Parotid gland (tissue), 1 donor: Measurements from ENCODE around the genes CXCL14 and SMIM32.

GRCh38 chr5:135233015-135233489 is 166.0 kb downstream of the MACROH2A1 start:
- PRO-cap, result no peak

DNA sequence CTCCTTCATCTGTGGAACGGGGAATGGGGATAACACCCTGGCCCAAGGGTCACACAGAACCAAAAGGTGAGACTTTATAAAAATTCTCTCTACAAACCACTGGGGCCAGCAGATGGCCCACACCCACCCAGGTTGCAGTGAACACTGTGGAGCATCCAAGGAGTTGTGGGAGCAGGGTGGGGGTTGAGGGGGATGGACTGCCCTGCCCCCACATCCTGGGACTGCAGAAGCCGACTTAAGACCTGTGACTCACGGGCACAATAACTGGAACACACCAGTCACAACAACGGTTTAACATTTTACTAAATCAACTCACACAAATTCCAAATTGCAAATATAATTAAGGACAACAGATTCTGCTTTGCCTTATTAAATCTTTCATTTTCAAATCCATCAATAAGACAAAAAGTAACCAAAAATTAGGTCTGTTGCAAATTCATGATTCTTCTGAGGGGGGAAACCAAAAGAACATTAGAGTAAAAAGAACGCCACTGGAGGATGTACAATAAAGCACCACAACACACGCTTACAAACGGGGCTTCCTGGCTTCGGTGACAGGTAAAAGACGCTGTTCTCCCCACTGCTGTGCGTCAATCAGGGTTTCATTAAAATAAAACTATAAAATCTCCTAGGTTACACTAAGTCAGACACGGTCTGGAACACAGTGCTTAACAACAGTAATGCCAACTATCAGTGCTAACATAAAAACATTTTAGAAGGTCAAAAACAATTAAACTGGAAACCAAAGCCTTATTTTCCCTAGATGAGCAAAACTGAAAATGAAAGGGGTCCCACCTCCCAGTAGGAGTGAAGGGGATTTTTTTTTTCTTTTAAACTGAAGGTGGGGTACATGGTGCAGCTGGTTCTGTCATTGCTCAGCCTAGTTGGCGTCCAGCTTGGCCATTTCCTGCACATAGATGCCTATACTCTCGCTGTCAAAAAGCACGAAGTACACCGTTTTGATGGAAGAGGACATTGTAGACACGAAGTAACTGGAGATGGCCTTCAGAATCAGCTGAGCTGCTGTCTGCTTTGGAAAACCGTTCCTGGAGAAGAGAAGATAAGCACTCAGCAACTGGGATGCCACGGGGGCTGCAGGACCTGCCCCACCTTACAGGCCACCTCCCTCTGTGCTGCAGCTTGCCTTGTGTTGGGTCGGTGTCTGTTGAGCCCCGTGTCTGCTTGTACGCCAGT is 64.5 kb downstream of the MACROH2A1 start:
- PRO-cap, result no peak

DNA sequence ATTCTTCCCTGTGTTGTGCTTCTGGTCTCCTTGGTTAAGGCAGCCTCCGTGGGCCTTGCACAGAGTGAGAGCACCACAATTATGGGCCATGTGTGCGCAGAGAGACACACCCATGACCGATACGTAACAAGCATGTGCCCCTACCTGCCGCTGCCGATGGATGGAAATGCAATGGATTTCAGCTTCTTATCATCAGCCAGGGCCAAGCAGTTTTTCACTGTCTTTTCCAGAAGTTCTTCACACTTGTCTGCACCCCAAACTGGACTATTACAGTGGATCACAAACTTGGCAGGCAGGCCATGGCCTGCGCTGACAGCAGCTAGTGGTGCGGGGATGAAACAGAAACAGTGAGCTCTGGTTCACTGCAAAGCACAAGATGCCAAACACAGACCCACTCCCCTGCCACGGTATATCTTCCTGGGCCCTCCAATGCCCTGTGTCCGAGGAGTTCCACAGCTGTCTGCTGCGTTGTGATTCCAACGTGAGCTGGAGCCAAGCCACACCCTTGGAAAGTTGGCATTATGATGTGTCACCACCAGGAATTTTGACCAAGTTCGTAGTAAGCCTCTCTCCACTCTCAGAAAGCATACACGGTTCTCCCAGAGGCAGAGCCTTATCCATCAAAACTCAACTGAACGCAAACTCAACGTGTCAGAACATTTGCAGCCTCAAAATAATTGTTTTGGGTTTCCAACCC is 55.8 kb downstream of the MACROH2A1 start:
- PRO-cap, result no peak

DNA sequence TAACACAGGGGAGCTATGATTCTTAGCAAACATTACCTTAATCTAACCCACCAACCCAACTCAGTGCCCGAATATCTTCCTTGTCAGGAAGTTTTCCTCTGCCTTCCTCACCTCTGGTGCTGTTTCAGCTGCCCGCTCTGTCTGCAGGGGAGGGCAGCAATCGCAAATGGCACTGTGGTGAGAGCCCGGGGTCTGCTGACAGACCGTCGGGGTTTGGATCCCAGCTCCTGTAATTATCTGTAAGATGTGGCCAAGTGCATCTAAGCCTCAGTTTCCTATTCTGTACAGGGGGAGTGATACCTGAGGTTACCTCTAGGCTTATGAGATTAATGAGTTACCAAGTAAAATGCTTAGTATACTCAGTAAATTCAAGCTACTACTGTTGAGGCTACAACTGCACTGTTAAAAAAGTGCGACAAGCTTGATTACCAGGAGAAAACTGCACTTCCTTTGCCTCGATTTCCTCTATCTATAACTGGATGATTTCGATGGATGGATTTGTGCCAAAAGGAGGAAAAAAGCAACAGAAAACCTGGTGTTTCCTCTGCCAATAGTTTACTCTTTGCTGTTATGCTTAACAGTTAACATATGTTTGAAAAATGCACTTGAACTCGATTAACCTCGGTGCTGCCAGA is 22.5 kb downstream of the MACROH2A1 start:
- PRO-cap, result no peak

- PRO-cap, result no peak
Measured at GRCh38 chr5:135491302-135492396, 39.5 kb upstream of the TIFAB start.

DNA sequence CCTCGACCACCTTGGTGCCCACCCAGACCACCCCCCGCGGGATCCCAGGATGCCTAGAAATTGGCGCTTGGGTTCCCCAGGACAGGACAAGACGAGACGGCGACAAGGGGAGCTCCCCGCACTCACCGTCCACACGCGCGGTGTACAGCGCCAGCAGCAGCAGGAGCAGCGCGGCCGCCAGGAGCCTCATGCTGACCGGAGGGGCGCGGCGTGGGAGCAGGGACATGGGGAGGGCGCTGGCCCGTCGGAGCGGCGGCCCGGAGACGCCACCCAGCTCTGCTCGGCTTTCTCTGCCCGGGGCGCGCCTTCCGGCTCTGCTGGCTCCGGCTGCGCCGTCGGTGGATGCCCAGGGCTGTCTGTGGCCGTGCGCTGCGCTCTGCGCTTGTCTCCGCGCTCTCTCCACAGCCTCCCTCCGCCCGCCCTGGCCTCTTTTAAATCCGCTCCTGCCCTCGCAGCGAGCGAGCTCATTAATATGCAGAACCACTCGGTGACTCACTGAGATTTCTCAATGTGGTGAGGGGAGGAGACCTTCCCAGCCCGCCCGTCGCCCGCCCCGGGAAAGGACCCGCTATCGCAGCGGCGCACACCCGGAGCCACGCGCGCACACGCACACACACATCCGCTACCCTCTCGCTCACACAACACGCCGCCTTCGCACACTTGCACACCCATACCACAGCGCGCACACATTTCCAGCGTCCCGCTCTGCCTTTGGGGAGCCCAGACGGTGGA is at the start of gene CXCL14:
TSS of gene CXCL14 (minus strand) at position 403 of the 732 bp plus-strand sequence.
- PRO-cap, result unidirectional peak, minus-strand start at position 423 of the sequence; unidirectional peak, minus-strand start at position 445 of the sequence

- PRO-cap, result no peak
Measured at GRCh38 chr5:135844044-135844366, 9.5 kb downstream of the SLC25A48 start.

- PRO-cap, result no peak
Measured at GRCh38 chr5:136192859-136193455, at the start of gene SMIM32. TSS of gene SMIM32 (minus strand) at chr5:136193162.

DNA sequence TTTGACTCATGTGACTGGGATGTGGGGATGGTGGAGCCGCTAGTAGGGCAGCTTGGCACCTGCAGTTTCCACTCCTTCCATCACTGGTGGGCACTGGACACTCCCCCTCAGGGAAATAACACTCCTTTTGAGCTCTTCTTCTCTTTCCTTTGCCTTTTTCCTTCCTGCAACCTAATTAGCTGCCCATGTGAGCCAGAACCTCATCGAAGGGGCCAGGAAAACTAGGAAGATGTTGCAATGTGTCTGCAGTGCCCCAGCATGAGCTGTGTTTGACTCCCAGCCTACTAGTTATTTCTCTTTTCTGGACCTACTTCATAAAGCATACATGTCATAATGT is 80.9 kb upstream of the SMIM32 start:
- PRO-cap, result no peak

DNA sequence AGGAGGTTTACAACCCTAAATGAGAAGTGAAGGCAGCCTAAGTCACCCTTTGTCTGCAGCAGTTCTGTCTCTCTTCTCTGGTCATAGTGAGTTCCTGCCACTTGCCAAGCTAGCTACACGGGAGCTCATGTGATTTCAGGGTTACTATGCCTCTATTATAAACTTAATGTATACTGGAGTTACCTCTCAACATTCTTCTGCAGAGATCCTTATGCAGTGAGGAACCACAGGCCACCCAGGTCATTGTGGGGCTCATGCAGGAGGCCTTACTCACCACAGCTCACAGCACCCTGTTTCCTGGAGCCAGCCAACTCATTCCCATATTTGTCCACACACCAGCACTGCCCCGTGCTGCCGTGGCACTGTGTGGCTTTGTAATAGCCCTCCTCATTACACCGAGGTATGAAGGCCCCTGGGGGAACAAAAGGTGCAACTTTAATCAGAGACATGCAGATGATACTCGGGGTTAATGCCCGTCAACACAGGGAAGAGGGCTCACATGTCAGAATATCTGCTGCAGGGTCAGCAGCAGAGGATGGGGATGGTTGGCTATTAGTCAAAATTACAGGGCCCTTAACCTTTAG is 520.0 kb downstream of the SPOCK1 start:
- PRO-cap, result no peak

DNA sequence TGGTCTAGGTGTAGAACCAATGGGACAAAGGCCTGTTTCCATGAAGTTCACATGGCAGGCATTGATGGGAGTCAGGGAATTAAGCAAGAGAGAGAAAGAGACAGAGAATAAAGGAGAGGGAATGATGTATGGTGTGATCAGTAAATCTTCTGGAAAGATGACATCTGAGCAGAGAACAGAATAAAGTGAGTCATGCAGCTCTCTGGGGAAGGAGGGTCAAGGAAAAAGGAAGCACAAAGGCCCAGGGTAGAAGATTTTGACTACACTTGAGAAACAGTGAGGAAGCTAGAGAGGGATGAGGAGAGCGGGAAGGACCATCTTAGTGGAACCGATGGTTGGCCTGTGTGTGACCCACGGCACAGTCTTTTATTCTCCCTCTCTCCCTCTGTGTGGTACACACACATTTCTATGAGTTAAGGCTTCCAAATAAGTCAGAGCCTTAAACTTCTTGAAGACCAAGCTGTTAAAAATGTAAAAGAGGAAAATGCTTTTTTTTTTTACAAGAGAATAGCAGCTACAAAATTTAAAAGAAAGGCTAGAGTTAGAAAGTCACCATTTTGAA is 425.9 kb downstream of the SPOCK1 start:
- PRO-cap, result no peak

DNA sequence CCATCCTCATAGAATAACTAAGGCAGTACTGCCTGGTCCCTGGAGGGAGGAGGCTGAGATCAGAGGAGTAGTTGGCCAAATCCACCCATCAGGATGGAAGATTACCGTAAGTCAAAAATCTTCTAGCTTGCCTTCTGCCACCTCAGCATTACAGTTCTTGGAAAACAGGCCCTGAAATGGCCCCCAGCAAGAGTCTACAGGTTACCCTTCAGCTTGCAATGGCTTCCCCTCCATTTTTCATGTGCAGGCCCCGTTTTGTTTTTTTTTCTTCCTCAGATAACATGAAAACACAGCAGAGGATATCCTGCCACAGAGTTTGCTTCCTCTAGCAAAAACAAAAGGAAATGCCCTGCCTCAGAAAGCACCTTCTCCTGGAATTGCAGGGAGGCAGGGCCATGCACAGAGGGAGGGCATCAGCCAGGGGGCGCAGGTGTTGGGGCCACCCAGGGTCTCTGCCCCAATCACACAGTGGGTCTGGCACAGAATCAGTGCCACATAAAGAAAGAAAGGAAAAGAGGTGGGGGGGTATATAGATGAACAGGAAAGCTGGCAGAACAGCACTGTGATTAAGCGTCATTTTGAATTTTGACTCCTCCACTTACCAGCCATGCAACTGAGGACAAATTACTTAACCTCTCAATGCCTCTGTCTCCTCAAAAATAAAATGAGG is 39.9 kb downstream of the KLHL3 start:
- PRO-cap, result no peak

GRCh38 chr5:137802354-137802666 is 48.1 kb upstream of the HNRNPA0 start:
- PRO-cap, result no peak

DNA sequence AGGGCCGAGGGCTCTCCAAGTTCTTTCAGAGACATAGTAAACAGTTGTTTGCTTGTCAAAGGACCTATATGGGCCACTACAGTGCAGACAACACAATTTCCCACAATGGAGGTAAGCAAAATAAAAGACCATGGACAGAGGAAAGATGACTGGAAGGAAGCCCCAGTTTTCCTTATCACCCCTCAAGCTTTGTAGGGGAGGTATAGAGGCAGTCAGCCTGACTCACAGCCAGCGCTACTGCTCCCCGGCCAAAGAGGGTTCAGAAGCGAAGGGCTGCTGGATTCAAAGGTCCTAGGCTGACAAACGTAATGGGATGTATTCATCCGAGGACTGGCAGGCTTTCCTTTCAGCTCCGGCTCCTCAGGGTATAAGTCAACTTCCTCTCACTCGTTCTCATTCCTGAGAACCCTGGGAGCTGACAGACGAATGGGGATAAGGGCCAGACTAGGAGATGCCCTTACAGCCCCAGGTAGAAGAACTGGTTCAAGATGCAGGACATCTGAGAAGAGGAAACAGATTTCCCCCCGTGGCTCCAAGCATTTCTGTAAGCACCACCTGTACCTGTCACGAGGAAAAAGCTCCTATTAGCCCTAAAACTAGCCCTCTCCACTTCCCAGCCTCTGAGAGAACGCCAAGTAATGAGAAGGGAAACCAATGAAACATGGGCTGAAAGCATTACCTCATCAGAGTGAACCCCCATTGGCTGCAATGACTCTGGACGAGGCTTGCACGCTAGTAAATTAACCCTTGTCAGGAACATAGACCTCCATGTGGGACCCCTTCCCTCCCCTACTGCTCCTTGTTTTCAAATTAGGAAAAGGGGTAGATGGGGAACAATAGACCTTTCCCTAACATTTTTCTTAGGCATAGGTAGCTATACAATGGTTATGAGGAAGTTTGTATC is 22.1 kb upstream of the FAM13B start:
- PRO-cap, result no peak

- PRO-cap, result no peak
Measured at GRCh38 chr5:138338854-138340001, 1.2 kb downstream of the FAM53C start.

- PRO-cap, result no peak
Measured at GRCh38 chr5:138354991-138355522, 2.6 kb downstream of the KDM3B start.

DNA sequence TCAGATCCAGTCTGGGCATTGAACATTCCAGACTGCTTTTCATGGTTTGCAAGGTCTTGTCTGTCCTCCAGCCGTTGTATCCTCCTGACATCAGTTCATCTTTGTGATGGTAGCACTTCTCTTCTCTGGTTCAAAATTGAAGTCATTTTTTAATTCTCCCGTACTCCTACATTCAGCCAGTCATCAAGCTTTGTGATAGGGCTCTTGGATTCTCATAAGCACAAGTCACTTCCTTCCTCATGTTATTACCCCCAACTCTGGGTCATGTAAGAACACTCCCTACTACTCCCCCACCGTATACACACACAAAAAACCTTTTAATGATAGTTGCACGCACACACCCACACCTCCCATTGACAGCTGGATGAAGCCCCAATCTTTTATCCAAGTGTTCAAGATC is 16.7 kb downstream of the KDM3B start:
- PRO-cap, result no peak

DNA sequence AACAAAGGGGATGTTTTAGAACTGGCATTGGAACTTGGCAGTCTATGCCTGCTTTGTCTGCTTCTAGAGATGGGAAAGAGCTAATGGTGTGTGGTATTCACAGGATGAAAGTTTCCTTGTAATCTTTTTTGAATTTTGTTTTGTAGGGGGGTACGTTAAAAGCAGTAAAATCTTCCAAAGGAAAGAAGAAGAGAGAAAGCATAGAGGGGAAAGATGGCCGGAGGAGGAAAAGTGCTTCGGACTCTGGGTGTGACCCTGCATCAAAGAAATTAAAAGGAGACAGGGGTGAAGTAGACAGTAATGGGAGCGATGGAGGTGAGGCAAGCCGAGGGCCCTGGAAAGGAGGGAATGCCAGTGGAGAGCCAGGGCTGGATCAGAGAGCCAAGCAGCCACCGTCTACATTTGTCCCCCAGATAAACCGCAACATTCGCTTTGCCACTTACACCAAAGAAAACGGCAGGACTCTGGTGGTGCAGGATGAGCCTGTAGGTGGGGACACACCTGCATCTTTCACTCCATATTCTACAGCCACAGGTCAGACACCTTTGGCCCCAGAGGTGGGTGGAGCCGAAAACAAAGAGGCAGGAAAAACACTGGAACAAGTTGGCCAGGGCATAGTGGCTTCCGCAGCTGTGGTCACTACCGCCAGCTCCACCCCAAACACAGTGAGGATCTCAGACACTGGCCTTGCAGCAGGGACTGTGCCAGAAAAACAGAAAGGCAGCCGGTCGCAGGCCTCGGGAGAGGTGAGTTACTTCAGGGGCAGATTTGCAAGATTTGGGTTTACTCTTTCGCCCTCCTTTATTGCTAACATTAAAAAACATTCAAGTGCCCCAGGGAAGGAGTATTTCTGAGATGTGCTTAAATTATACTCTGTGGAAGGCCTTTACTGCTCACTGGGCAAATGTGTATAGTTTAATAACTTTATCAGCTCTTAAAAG is 33.7 kb downstream of the KDM3B start:
- PRO-cap, result no peak

GRCh38 chr5:138449456-138450430 is 10.9 kb downstream of the REEP2 start:
- PRO-cap, result no peak

DNA sequence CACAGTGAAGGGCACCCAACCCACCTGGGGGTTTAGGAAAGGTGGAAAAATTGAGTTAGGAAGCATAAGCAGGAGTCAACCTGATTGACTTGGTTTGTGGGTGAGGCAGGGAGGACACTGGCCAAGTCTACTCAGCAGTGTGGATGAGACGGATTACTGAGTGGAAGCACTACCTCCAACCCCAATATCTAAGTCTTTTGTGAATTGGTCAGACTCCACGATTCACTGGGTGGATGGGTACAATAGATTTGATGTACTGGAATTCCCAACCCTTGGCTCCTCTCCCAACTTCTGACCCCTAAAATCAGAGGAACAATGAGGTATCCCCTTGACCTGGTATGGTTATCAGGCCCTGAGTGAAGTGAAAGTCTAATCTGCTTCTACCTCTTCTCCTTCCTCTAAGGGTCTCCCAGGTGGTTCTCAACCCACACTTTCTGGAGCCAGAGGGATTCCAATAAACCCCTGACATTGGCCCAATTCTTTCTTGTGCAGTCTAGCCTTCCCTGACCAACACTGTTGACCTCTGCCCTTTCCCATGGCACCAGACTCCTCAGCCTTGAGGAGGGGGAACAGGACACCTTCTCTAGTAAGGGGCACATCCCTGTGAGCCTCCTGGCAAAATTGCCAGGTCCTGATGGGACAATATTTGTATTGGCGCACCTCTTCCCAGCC is 5.3 kb downstream of the EGR1 start:
- PRO-cap, result no peak